A172 (cell line): Measurements from ENCODE around the genes CUL4A and TMEM255B.

- RAMPAGE, long total RNA, result no peak
Measured at GRCh38 chr13:112707594-112708147, 17.8 kb downstream of the ATP11A start.

GRCh38 chr13:112891279-112892029 is 77.6 kb upstream of the MCF2L start:
- RAMPAGE, long total RNA, result no peak

- RAMPAGE, long total RNA, result no peak
Measured at GRCh38 chr13:112942662-112943061, 26.4 kb upstream of the MCF2L start.

GRCh38 chr13:112965400-112965915 is 3.6 kb upstream of the MCF2L start:
- RAMPAGE, long total RNA, result no peak

GRCh38 chr13:112968022-112968968 is 719 bp upstream of the MCF2L start:
- RAMPAGE, long total RNA, result no peak

DNA sequence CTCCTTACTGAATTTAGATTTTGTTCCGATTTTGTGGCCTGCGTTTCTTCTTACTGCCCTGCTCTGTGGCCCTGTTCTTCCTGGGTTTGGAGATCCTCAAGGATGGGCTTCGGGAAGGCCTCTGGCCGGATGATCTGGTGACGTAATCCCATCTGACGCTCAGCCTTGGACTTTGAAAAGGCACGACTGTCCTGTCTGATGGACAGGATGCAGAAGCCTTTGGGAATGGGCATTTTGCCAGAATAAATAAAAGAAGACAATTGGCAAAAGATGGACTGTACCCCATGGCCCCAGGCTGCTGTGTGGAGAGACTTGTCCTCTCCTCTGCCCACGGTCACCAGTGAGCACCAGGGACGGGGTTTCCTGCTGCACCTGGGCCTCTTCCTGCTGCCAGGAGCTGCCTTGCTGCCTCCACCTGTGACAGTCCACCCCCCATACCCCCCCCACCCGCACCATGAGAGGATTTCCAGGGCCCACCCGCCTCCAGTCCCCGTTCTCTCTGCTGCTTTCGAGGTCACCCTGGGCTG is 40.7 kb downstream of the MCF2L start:
- RAMPAGE, long total RNA, result no peak

GRCh38 chr13:113014378-113015072 is 45.5 kb downstream of the MCF2L start:
- RAMPAGE, long total RNA, result no peak

- RAMPAGE, long total RNA, result no peak
Measured at GRCh38 chr13:113209423-113210558, at the start of gene CUL4A. CUL4A (plus strand) TSS chr13:113209613.

- RAMPAGE, long total RNA, result no peak
Measured at GRCh38 chr13:113222615-113223178, 13.3 kb downstream of the CUL4A start.

GRCh38 chr13:113224453-113225530 is 15.4 kb downstream of the CUL4A start:
- RAMPAGE, long total RNA, result no peak

GRCh38 chr13:113273508-113274116 is 23.4 kb upstream of the LAMP1 start:
- RAMPAGE, long total RNA, result no peak

DNA sequence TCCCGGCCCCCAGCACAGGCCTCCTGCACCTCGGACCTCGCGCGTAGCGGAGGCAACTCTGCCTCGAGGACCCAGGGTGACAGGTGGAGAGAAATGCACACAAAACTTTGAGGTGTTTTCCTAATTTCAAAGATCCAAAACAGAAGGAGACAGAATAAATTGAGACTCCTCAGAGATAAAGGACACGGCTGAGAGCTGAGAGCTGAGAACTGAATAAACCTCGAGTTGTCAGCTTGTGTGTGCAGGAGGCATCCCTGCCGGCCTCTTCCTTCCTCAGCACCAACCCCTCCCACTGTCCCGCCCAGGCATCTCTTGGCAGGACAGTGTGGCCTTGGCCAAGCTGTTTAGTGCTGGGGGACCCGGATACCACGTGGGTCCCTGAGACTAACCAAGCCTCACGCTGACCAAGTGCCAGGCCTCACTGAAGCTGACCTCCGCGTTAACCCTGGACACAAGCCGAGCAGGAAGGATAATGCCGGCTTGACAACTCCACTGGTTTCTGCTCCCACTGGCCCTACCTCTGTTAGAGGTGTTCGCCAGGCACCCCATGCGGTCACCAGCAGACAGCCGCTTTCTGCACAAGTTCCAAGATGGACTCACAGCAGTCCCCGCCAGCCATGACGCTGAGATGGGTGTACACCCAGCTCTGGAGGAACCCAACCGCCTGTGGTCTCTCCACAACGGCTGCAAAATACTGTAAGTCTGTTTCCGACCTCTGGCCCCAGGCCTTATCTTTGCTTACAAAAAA is 12.5 kb downstream of the GRTP1 start:
- RAMPAGE, long total RNA, result no peak

DNA sequence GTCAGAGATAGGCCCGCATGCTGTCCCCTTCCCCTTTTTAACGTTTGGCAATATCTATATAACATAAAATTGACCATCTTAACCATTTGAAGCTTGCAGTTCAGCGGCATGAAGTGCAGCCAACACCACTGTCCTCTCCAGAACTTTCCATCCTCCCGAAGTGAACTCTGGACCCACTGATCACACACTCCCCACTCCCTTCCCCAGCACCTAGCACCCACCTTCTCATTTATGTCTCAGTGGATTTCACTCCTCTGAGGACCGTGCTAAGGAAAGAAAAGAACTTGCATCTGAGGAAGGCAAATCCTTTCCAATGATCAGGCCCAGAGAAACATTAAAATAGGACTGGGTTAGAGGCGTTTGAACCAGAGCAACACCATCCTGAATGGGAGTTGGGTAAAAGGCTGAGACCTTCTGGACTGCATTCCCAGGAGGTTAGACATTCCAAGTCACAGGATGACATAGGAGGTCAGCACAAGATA is 16.4 kb upstream of the GRTP1 start:
- RAMPAGE, long total RNA, result no peak

GRCh38 chr13:113491441-113492291 is 845 bp downstream of the TMCO3 start:
- RAMPAGE, long total RNA, result no peak

DNA sequence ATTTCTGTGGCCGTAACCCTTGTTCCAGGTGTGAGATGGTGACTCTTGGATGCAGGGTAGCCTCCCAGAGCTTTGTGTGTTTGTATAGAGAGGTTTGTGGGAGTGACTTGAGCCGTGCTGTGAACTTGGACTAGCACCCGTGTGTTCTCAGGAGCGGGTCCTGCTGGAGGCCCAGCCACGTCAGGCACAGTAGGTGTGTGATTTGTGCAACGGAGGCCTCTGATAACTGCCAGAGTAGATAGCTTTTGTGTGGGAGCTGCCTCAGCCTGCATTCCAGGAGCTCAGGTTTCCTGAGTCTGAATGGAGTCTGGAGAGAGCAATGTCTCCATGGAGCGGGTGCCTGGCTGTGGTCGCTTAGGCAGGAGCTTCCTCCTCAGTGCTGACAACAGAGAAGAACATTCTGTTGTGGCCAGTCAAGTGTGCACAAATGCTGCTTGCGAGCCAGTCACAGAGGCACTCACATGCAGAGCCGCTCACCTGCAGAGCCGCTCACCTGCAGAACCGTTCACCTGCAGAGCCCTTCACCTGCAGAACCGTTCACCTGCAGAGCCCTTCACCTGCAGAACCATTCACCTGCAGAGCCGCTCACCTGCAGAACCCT is 32.5 kb downstream of the TFDP1 start:
- RAMPAGE, long total RNA, result no peak

DNA sequence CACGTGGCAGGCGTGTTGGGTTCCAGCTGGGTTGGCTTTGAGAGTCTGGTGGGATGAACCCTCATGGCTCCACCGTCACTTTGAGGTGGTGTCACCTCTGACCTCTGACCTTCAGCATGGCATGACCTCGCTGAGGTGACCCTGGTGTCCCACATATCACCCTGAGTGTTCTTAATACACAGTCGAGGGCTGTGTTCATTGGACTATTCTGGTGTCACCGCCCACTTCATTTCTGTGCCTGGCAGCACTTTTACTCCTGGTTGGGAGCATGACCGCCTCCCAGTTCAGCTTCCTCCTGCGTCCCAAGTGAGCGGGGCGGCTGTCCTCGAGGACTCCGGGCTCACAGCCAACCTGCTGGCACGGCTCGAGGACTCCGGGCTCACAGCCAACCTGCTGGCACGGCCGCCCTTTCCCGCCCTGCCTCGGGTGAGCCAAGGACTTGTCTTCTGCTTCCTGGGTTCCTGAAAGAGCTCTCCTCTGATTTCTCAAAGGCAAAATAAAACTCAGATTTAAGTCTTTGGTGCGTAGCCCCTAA is 10.6 kb downstream of the ATP4B start:
- RAMPAGE, long total RNA, result no peak

GRCh38 chr13:113647881-113648355 is 10.1 kb downstream of the ATP4B start:
- RAMPAGE, long total RNA, result no peak

- RAMPAGE, long total RNA, result no peak
Measured at GRCh38 chr13:113758412-113759614, at the start of gene TMEM255B. TMEM255B (plus strand) TSS chr13:113759226.

GRCh38 chr13:113813370-113814123 is 50.3 kb downstream of the GAS6 start:
- RAMPAGE, long total RNA, result no peak

- RAMPAGE, long total RNA, result no peak
Measured at GRCh38 chr13:113821879-113822439, 41.9 kb downstream of the GAS6 start.